Skeletal muscle cell (primary cell): ENCODE measurements around the gene CSF2RB.

DNA sequence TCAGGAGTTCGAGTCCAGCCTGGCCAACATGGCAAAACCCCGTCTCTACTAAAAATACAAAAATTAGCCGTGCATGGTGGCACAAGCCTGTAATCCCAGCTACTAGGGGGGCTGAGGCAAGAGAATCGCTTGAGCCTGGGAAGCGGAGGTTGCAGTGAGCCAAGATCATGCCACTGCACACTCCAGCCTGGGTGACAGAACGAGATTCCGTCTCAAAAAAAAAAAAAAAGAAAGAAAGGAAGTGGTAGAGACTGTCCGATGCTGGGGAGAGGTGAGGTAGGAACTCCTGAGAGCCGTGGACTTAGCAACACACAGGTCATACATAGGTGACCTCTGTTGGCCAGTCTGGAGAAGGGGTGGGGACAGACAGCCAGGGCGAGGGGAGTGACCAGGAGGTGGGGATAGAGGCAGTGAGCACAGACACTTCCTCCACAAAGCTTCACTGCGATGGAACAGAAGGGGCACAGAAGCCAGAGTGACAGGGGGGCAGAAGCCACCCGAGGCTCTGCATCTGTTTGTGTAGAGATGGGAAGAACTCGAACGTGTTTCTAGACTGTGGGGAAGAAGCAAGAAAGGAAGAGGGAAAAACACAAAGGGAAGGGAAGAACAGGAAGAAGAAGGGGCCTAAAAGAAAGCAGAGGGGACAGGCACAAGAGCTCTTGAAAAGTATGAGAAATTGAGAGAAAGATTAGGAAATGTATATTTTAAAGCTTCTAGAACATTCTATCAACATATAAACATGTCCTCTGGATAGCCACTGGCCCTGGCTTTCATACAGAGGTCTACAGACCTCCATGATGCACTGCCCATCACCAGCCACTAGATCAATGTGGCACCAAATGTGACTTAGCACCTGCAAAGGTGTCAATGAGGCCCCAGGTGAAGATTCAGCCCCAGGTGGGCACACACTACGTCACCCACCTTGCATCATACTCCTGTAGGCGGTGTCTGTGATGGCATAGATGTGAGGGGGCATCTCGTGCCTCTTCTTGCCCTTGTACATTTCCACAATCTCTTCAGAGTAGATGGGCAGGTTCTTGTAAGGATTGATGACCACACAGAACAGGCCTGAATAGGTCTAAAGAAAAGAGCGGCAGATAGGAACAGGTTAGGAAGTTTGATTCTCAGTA, 47.0 kb downstream of the MYH9 start:
- RRBS: no CpG with 5 or more reads among the region's 18 CpGs

GRCh38 chr22:36362745-36363438, 24.9 kb downstream of the MYH9 start:
- RRBS: no CpG with 5 or more reads among the region's 4 CpGs

DNA sequence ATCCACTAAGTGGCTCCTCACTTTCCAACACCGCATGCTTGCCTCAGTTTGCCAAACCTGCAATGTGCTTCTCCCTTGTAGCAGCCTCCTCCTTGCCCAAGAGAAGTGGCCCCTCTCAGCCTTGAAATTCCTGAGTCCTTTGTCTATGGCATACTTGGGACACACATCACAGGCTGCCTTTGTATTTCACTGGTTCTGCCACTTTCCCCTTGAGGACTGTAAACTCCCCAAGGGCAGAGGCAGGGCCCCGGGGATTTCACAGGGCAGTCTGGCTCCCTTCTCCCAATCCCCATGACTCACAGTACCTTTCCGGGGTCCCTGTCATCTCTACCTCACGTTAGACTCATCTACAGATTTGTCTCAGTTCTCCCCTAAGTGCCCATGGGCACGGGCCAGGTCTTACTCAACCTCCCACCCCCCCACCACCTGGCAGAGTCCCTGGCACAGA, 1.9 kb downstream of the MYH9 start:
- RRBS: 1% methylated on average over 2 of the region's 5 CpGs

GRCh38 chr22:36405128-36406231, 17.7 kb upstream of the MYH9 start:
- RRBS: no CpG with 5 or more reads among the region's 11 CpGs

- RRBS: under 1% methylated on average over 16 of the region's 75 CpGs
These were observed 26.2 kb downstream of the TXN2 start for GRCh38 chr22:36454881-36455958.

- RRBS: no CpG with 5 or more reads among the region's 7 CpGs
These were observed 25.5 kb downstream of the TXN2 start for GRCh38 chr22:36455959-36456303.

GRCh38 chr22:36464755-36465658, 16.4 kb downstream of the TXN2 start:
- RRBS: 85% methylated on average over 9 of the region's 32 CpGs

DNA sequence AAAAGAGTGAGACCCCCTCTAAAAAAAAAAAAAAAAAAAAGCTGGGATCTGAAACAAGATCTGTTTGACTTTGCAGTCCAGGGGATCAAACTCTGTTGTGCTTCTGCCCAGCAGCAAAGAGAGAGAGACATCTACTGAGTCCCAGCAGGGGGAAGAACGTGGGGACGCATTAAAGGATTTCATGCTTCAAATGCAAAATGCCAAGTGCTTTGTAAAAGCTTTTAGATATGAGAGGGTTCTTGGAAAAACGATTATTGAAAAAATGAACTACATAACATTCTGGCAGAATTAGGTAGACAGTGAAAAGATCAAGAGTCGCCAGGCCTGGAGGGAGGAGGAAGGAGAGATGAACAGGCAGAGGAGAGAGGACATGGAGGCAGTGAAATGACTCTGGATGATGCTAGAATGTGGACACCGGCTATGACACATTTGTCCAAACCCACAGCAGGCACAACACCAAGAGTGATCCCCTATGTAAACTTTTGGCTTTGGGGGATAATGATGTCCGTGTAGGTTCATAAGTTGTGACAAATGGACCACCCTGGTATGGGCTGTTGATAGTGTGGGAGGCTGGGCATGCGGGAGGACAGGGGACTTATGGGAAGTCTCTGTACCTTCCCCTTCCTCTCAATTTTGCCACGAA, 9.4 kb downstream of the TXN2 start:
- RRBS: no CpG with 5 or more reads among the region's 8 CpGs

DNA sequence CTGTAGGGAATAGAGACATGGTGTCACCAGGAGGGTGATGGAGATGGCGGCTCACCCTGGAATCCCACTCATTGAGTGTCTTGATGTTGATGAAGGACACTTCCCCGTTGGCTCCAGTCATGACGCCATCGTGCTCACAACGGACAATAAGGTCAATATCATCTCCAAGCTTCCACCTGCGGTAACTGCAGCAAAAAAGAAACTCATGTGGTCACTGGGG, 9.5 kb upstream of the FOXRED2 start:
- RRBS: no CpG with 5 or more reads among the region's 6 CpGs

- RRBS: no CpG with 5 or more reads among the region's 7 CpGs
These were observed 25.2 kb upstream of the EIF3D start for GRCh38 chr22:36554073-36554647.

GRCh38 chr22:36781945-36782361, 6.0 kb upstream of the IFT27 start:
- RRBS: 0% methylated on average over 7 of the region's 18 CpGs

DNA sequence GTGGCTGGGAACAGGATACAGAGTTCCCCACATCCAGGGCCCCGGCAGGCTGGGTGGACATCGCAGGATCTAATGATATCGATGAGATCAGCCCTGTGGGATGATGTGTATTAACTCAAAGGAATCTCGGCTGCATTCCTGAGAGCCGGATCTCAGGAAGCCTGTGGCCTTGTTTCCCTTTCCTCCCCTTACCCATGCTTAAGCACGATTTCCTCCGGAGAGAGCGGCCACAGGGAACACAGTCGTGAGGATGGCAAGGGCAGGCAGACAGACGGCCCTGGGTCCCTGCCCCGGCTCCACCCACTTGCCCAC, 6.5 kb upstream of the PVALB start:
- RRBS: 45% methylated on average over 7 of the region's 11 CpGs

DNA sequence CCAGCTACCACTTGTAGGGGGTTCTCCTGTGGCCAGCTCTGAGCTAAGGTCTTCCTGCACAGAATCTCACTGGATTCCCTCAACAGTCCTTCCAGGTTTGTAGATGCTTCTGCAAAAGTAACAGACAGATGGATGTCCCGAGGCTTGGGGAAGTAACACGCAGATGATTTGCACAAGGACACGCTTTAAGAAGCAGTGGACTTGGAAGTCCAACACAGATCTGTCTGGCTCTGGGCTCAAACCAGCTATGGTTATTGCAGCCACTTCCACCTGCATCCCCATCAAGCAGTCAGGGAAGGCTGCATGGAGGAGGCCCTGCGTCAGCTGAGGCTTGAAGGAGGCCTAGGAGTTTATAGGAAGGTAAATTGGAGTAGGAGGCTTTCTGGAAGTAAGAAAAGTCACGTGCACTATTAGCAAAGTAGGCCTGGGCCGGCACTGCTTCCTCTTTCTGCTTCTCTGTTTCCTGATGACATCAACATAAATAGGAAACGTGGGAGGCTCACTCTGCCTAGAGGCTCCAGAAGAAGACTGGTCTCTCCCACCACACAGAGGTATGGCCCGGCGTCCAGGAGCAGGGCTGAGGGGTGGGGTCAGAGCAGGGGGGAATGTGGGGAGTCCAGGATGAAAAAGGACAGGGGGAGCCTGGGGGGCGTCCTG, at the start of gene CSF2RB:
CSF2RB (plus strand) TSS at position 502 of the 657 bp plus-strand sequence.
- RRBS: no CpG with 5 or more reads among the region's 10 CpGs

DNA sequence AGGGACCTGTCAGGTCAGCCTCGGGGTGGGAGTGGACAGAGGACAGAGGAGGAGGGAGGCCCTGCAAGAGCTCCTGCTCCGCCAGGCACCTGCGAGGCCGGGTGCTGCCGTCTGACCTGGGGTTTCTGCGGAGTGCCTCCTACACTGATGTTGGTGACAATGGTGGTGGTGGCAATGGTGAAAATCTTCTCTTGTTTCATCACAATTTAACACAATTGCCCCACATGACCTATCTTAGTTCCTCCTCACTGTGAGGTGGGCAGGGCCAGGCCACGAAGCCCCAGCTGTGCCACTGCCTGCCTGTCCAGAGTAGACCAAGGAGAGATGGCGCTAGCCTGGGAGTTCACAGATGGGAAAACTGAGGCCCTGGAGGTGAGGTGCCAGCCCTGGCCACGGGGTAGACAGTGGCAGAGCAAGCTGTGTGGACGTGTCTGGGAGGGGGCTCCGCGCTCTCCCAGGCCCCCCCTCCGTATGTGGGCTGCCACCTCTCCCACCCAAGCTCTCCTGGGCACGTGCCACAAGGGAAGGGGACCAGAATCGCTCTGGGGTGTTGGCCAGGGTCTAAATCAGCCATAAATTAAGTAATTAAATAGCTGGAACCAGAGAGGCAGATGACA, 10.1 kb downstream of the CSF2RB start:
- RRBS: no CpG with 5 or more reads among the region's 15 CpGs

DNA sequence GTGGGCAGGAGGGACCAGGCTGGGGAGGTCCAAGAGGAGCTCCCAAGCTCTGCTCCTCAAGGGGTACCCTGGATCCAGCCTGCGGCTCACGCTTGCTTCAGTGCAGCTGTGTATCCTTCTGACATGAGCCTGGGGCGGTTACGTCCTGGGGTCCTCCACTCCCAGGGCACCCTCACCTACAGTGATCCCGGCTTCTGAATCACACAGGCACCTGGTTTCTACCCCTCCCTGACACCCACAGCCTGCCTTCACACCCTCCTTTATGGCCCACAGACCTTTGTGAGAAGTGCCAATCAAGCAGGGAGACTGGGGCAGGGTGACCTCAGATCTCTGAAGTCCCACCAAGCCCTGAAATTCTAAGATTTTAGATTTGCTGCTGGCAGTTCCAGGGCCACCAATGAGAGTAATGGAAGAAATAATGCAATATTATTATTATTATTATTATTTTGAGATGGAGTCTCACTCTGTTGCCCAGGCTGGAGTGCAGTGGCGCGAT, 1.5 kb downstream of the MPST start:
- RRBS: no CpG with 5 or more reads among the region's 7 CpGs

GRCh38 chr22:37031885-37032400, 12.4 kb downstream of the MPST start:
- RRBS: no CpG with 5 or more reads among the region's 5 CpGs

- RRBS: no CpG with 5 or more reads among the region's 9 CpGs
These were observed 1.7 kb downstream of the TMPRSS6 start for GRCh38 chr22:37107736-37108308.

GRCh38 chr22:37170182-37170545, 17.9 kb downstream of the C1QTNF6 start:
- RRBS: no CpG with 5 or more reads among the region's 6 CpGs

GRCh38 chr22:37170588-37170899, 17.5 kb downstream of the C1QTNF6 start:
- RRBS: no CpG with 5 or more reads among the region's 7 CpGs

DNA sequence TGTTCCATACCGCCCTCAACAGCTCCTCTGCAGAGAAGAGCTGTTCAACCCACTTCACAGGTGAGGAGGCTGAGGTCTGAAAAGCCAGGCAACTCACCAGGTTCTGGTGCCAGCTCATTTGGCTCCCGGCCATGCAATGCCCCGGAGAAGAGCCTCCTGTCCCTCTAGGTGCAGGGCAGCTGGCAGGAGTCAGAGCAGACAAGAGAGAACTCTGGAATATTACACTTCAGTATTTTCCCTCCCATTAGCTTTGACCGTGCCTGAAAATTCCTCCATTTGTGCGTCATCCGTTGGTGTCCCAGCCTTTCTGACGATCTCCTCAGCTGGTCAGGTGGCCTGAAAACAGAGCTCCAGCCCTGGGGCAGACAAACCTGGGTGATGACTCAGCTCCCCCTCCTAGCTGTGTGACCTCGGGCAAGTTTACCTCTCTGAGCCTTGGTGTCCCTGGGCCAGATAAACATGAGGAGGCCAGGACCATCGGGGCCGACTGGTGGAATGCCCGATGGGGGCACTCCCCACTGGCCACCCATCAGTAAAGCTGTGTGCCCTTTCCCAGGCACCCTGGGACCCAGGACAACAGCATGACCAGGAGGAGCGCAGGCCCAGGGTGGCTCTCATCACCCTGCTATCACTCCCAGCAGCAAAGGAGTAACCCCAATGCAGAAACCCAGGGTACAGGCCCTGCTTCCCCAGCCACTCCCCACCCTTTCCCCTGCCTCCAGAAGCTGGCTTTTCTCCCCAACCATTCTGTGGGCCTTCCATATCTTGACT, 9.6 kb upstream of the C1QTNF6 start:
- RRBS: no CpG with 5 or more reads among the region's 12 CpGs